GM06990 (cell line): Measurements from ENCODE around the genes SH3GL2, HACD4, IFNA17, IFNA1 and IFNE.

- RRBS: no CpG with 5 or more reads among the region's 2 CpGs
Observed at GRCh38 chr9:17230643-17231123, 95.8 kb downstream of the CNTLN start.

DNA sequence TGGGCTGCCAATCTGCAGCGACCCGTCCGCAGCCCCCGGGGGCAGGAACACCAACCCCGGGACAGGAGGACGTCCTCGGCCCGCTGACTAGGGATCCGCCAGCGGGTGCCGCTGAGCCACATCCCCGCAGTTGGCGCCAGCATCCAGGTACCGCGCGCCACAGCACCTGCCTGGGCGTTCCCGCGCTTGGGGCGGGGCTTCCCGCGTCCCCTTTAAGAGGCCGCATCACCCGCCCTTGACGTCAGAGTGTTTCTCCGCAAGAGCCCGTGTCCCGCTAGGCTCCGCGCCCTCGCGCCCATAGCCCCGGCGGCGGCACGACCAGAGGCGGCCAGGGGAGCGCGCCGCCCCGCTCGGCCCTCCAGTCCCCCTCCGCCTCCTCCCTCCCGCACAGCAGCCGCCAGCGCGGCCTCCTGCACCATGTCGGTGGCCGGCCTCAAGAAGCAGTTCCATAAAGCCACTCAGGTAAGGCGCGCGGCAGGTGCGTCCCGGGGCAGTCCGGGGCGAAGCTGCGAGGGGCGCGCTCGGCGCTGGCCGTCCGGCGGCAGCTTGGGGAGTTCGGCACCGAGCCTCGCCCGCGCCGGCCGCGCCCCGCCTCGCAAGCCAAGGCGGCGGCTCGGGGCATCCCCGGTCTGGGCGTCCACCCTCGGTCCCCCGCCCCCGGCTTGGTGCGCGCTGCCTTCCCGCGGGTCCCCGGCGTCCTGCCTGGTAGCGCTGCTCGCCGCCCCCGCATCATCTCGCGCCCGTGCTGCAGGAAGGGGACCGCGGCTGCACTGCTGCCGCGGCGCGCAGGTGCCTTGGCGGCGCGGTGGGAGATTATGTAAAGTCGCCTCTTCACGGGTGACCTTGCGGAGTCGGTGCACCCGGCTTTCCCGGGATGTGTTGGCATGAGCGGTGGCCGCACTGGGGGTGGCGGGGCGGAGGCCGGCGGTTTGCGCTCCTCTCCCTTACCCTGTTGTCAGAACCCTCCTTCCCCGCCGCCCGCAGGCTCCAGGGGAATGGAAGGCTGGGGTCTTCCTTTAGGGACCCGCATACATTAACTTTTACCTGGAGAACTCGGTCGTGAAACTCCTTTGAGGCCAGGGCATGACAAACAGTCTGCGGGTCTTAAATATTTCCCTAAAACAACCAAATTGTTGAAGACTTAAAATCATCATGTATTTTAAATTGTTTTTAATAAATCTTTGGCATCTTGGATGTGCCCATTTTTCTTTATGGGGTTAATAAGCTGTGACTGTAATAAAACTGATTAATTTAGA lies at the start of gene SH3GL2:
Gene SH3GL2, plus strand, starts transcription at position 241 of the 1,256 bp plus-strand sequence.
- RRBS: 7% methylated on average over 36 of the region's 124 CpGs

DNA sequence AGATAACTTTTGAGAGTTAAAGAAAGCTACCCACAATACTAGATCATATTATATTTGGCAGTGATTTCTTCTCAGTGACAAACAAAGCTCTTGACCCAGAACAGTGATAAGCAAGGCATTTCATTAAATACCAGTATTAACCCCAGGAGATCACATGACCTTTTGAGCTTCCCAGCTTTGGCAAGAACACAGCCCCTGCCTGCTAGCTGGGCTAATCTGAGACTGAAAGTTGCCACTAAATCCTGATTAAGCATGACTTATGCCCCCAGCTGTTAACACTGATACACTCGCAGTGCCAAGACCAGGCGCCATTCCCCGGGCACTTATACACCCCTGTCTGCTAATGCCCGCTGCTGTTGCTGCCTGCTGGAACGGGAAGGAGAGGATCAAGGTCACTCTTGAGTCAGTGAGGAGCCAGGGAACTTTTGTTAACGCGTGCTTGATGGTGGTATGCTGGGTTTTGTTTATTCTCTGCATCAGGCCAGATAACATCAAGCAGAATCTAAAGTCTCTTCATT lies 36.3 kb upstream of the ADAMTSL1 start:
- RRBS: no CpG with 5 or more reads among the region's 7 CpGs

GRCh38 chr9:19055479-19056240 lies 6.4 kb downstream of the RRAGA start:
- RRBS: no CpG with 5 or more reads among the region's 1 CpG

GRCh38 chr9:19119647-19120268 lies 7.5 kb downstream of the PLIN2 start:
- RRBS: no CpG with 5 or more reads among the region's 6 CpGs

- RRBS: no CpG with 5 or more reads among the region's 41 CpGs
Observed at GRCh38 chr9:19127897-19128675, 794 bp upstream of the PLIN2 start.

DNA sequence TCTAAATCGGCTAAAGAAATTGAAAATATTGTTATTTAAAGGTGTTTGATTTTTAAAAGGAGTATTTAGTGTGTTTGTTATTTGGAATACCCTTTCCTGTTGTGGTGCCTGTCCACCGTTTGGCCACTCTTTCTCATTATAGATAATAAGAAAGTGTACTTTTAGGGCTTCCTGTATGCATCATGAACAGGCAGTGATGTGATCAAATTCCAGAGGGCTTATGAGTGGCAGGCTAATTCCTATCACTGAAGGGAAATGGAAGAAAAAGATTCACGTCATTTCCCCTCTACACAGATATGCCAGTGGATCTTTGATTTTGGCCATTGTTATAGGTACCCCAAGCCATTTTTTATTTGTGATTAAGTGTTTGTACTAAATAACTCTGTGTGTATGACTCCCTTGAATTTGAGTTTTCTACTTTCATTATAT lies 37.1 kb downstream of the RPS6 start:
- RRBS: no CpG with 5 or more reads among the region's 3 CpGs

DNA sequence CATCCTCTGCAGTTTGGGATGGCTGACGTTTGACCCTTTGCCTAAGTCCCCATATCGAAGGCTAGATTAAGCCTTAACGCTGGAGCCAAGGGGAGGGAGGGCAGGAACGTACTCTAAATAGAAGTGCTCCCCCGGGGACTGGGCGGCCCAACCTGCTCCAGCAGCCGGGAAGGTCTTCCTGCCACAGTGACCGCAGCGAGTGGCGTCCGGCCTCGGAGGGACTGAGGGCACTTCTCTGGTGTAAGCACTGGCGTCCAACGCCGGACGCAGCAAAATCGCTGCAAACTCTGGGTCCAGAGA lies 549 bp upstream of the ACER2 start:
- RRBS: 5% methylated on average over 11 of the region's 17 CpGs

DNA sequence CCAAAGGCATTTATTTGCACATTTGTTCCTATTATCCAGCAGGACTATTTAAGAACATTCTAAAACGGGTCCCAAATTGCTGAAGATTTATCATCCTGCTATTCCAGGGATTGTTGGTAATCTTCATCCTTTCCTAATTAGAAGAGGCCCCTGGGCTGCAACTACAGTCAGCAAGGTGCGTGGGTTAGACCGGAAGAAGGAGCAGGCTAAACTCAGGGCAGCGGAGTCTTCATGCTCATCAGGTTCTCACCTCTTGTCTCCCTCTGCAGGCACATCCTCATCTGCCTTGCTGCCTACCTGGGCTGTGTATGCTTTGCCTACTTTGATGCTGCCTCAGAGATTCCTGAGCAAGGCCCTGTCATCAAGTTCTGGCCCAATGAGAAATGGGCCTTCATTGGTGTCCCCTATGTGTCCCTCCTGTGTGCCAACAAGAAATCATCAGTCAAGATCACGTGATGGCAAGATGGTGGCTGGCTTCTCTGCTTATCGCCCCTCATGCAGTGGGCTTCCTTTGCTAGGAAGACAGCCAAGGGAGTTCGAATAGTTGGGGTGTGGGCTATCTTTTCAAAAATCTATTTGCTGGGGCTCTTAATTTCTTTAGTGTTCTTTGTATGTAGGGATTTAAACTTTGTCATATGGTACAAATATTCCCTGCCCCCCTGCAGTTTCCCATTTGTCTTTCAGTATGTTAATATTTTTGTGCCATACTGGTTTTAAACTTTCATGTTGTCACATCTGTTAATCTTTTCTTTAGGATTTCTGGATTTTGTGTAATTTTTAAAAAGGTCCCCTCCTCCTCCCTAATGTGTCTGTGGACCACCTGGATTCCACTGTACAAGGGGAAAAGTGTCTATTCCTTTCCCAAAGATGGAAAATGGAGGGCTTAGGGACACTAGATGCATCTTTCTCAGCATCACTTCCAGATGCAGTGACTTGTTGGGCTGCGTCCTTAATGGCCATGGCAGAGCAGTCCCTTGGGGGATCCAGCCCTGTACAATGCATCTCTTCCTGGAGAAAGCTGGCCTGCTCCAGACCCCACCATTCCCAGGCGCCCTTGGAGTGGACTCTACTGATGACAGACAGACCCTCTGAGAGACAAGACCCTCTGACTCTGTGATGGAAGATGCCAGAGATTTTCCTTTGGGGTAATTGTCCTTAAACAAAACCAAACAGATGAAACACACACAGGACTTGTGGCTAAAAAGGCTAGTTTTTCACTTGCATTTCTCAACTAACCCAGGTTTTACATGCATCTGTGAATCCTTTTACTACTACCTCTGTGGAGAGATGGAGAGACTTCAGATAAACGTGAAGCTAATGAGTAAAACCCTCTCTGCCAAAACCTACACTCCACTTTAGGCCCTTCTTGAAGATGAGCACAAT lies 41.9 kb downstream of the ACER2 start:
- RRBS: no CpG with 5 or more reads among the region's 10 CpGs

- RRBS: no CpG with 5 or more reads among the region's 17 CpGs
Observed at GRCh38 chr9:19493288-19493844, 84.6 kb downstream of the ACER2 start.

DNA sequence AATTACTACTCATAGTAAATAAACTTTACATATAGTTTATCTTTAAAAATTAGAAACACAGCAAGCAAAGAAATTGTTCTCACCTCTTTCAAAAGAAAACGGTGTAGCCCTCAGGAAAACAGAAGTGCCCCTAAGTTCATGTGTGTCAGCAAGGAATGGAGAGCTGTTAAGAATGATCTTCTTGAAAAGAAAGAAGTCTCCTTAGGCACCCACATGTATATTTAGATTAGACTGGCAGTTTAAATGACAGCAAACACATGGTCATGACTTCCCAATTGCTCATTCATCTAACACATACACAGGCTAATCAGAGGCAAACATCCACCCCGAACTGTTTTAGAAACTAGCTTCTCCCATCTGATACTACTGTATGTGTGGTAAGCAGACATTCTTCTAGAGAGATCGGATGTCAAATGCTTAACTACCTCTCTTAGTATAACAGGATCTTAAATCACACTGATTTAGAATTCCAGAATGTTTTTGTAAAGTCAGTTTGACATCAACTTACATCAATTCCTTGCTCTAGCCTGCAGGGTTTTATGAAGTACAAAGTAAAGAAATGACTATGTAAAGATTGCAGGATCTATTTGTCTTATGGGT lies 239.9 kb downstream of the MLLT3 start:
- RRBS: no CpG with 5 or more reads among the region's 3 CpGs

- RRBS: no CpG with 5 or more reads among the region's 8 CpGs
Observed at GRCh38 chr9:20623876-20624368, 1.6 kb upstream of the MLLT3 start.

- RRBS: 23% methylated on average over 3 of the region's 52 CpGs
Observed at GRCh38 chr9:21030976-21031920, at the start of gene HACD4. HACD4 (minus strand) TSS chr9:21031640.

GRCh38 chr9:21228007-21228460 lies at the start of gene IFNA17:
IFNA17 (minus strand) TSS chr9:21228222.
- RRBS: no CpG with 5 or more reads among the region's 2 CpGs

DNA sequence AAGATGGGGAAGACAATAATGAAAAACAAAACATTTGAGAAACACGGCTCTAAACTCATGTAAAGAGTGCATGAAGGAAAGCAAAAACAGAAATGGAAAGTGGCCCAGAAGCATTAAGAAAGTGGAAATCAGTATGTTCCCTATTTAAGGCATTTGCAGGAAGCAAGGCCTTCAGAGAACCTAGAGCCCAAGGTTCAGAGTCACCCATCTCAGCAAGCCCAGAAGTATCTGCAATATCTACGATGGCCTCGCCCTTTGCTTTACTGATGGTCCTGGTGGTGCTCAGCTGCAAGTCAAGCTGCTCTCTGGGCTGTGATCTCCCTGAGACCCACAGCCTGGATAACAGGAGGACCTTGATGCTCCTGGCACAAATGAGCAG lies at the start of gene IFNA1:
Gene IFNA1, plus strand, starts transcription at position 174 of the 379 bp plus-strand sequence.
- RRBS: no CpG with 5 or more reads among the region's 3 CpGs

GRCh38 chr9:21482031-21482624 lies at the start of gene IFNE:
IFNE (minus strand) TSS chr9:21482313.
- RRBS: no CpG with 5 or more reads among the region's 3 CpGs

GRCh38 chr9:22103159-22103856 lies 94.2 kb upstream of the CDKN2B start:
- RRBS: no CpG with 5 or more reads among the region's 4 CpGs

GRCh38 chr9:23438250-23438951 lies 387.6 kb downstream of the ELAVL2 start:
- RRBS: no CpG with 5 or more reads among the region's 10 CpGs

- RRBS: 47% methylated on average over 9 of the region's 46 CpGs
Observed at GRCh38 chr9:23850914-23851462, 24.9 kb upstream of the ELAVL2 start.

DNA sequence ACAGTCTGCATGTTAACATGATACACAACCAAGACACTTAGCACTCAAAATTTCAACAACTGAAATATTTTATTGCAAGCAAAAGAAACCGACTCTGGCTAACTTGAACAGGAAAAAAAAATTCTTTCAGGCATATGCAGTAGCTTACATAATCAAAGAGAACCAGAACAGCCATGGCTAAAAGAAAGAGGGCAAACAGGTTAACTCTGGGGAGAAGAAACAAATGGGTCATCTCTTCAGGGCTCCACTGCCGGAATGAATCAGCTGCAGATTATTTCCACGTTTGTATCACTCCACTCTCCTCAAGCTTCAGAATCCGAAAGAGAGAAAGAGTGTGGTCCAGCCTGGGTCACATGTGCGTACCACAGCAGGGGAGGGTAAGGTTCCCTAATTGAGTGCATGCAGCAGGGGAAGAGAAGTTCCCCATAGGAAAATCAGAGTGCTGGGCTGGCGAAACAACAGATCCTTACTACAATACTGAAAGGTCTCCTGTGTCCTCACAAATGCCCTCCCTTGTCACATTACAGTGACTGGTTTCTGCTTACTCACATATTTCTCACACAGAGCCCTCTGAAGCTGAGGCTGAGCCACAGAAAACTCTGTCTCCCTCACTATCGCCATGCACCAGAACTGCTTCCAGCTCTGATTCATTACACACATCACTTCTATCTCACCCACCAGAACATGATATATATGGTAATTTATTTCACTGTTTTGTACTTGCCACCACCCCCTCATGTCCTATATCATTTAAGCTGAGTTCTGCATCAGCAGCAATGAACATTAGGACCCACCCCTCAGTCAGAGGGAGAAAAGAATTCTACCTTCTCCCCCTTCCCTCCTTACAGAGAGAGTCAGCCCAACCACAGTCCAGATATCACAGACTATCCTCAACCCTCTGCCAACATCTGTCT lies 532.1 kb upstream of the TUSC1 start:
- RRBS: no CpG with 5 or more reads among the region's 7 CpGs